ENCODE data around the genes CDC42BPB and LBHD2.

DNA sequence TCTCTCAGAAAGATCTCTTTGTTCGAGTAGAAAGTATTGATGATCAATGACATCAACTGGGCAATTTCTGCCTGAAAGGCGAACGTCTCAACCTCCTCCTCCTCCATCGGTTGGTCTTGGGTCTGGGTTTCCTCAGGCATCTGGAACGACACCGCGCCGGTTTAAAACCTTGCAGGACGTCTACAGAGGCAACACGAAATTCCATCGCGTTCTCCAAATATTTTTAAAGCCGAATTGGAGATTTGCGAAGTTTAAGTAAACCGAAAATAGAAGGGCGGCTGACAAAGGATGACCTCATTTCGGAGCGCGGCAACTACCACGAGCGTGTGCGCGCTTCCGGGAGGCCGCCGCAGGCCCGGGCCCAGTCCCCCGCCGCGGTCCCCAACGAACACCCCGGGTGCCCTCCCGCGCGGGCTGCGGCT lies 594 bp downstream of the HSP90AA1 start:
- PRO-cap, 6 experiments, result peak in 6 of 6 experiments; most common plus-strand start position 364 of the sequence (in 6); most common minus-strand start position 225 of the sequence (in 3)
- RAMPAGE, long total RNA, 2 experiments, result no peak in any of the 2 experiments
- RRBS, result 2% methylated on average over 10 of the region's 36 CpGs

- PRO-cap, 6 experiments, result peak in 5 of 6 experiments; most common plus-strand start chr14:102235196 (in 1); most common minus-strand start chr14:102235221 (in 3)
- RAMPAGE, long total RNA, 2 experiments, result no peak in any of the 2 experiments
- RRBS, result 14% methylated on average over 3 of the region's 27 CpGs
Observed at GRCh38 chr14:102235113-102235852, 69.7 kb downstream of the MOK start.

DNA sequence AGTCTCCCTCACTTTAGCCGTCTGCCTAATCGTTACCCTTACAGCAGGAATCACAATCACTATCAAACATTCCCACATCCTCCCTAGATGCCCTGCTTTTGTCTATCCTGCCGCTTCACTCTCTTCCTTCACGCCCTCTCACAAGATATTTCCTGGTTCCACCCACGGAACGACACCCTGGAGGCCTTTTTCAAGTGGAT lies 58.9 kb downstream of the MOK start:
- PRO-cap, 6 experiments, result no peak in any of the 6 experiments
- RAMPAGE, long total RNA, 2 experiments, result no peak in any of the 2 experiments
- RRBS, result no CpG with 5 or more reads among the region's 6 CpGs

DNA sequence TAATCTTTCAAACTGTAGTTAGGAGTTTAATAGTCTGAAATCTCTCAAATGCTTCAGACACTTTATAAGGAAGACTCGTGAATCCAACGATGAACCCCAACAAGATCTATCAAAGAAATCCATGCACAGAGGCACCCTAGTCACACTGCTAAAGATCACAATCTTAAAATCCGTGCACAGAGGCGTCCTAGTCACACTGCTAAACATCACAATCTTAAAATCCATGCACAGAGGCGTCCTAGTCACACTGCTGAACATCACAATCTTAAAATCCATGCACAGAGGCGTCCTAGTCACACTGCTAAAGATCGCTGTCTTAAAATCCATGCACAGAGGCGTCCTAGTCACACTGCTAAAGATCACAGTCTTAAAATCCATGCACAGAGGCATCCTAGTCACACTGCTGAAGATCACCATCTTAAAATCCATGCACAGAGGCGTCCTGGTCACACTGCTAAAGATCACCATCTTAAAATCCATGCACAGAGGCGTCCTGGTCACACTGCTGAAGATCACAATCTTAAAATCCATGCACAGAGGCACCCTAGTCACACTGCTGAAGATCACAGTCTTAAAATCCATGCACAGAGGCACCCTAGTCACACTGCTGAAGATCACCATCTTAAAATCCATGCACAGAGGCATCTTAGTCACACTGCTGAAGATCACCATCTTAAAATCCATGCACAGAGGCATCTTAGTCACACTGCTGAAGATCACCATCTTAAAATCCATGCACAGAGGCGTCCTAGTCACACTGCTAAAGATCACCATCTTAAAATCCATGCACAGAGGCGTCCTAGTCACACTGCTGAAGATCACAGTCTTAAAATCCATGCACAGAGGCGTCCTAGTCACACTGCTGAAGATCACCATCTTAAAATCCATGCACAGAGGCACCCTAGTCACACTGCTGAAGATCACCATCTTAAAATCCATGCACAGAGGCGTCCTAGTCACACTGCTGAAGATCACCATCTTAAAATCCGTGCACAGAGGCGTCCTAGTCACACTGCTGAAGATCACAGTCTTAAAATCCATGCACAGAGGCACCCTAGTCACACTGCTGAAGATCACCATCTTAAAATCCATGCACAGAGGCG lies 16.6 kb downstream of the TECPR2 start:
- PRO-cap, 6 experiments, result no peak in any of the 6 experiments
- RAMPAGE, long total RNA, 2 experiments, result no peak in any of the 2 experiments
- RRBS, result no CpG with 5 or more reads among the region's 17 CpGs

GRCh38 chr14:102498239-102499024 lies 11.1 kb downstream of the ANKRD9 start:
- PRO-cap, 6 experiments, result no peak in any of the 6 experiments
- RAMPAGE, long total RNA, 2 experiments, result no peak in any of the 2 experiments
- RRBS, result 69% methylated on average over 5 of the region's 35 CpGs

- PRO-cap, 6 experiments, result no peak in any of the 6 experiments
- RAMPAGE, long total RNA, 2 experiments, result no peak in any of the 2 experiments
- RRBS, result no CpG with 5 or more reads among the region's 23 CpGs
Observed at GRCh38 chr14:102523712-102524185, 14.2 kb upstream of the ANKRD9 start.

- PRO-cap, 6 experiments, result no peak in any of the 6 experiments
- RAMPAGE, long total RNA, 2 experiments, result no peak in any of the 2 experiments
- RRBS, result no CpG with 5 or more reads among the region's 9 CpGs
Observed at GRCh38 chr14:102574860-102575268, 17.6 kb upstream of the RCOR1 start.

GRCh38 chr14:102616765-102617102 lies 24.3 kb downstream of the RCOR1 start:
- PRO-cap, 6 experiments, result no peak in any of the 6 experiments
- RAMPAGE, long total RNA, 2 experiments, result no peak in any of the 2 experiments
- RRBS, result no CpG with 5 or more reads among the region's 3 CpGs

DNA sequence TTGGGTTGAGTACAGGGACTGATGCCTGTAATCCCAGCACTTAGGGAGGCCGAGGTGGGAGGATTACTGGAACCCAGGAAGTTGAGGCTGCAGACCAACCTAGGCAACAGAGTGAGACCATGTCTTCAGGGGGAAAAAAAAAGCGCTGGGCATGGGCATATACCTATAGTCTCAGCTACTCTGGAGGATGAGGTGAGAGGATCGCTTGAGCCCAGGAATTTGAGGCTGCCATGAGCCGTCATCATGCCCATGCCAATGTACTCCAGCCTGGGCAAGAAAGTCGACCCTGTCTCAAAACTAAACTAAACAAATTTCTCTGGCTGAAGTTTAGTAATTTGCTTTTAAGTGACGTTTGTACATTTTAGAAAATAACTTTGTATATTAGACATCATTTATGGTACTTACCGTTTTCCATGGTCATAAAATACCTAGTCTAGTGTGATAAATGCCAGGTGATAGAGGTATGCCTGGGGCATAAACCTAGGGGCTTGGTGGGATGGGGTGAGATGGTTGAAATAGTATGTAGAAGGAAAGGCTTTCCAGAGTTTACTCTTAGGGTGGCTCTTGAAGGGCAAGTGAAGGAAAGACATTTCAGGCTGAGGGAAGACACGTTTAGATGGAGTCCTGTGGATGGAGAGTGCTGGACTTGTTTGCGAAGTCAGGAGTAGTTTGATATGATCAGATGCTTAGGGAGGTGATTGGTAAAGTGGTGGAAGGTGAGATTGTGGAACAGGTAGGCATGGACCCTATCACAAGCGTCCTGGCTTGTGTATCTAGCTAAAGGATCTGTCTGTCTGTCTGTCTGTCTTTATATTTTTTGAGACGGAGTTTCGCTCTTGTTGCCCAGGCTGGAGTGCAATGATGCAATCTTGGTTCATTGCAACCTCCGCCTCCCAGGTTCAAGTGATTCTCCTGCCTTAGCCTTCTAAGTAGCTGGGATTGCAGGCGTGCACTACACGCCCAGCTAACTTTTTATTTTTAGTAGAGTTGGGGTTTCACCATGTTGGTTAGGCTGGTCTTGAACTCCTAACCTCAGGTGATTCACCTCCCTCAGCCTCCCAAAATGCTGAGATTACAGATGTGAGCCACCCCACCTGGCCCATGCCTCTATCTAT lies 26.2 kb downstream of the RCOR1 start:
- PRO-cap, 6 experiments, result no peak in any of the 6 experiments
- RAMPAGE, long total RNA, 2 experiments, result no peak in any of the 2 experiments
- RRBS, result no CpG with 5 or more reads among the region's 15 CpGs

- PRO-cap, 6 experiments, result no peak in any of the 6 experiments
- RAMPAGE, long total RNA, 2 experiments, result no peak in any of the 2 experiments
- RRBS, result no CpG with 5 or more reads among the region's 5 CpGs
Observed at GRCh38 chr14:102714150-102714750, 63.0 kb upstream of the TRAF3 start.

DNA sequence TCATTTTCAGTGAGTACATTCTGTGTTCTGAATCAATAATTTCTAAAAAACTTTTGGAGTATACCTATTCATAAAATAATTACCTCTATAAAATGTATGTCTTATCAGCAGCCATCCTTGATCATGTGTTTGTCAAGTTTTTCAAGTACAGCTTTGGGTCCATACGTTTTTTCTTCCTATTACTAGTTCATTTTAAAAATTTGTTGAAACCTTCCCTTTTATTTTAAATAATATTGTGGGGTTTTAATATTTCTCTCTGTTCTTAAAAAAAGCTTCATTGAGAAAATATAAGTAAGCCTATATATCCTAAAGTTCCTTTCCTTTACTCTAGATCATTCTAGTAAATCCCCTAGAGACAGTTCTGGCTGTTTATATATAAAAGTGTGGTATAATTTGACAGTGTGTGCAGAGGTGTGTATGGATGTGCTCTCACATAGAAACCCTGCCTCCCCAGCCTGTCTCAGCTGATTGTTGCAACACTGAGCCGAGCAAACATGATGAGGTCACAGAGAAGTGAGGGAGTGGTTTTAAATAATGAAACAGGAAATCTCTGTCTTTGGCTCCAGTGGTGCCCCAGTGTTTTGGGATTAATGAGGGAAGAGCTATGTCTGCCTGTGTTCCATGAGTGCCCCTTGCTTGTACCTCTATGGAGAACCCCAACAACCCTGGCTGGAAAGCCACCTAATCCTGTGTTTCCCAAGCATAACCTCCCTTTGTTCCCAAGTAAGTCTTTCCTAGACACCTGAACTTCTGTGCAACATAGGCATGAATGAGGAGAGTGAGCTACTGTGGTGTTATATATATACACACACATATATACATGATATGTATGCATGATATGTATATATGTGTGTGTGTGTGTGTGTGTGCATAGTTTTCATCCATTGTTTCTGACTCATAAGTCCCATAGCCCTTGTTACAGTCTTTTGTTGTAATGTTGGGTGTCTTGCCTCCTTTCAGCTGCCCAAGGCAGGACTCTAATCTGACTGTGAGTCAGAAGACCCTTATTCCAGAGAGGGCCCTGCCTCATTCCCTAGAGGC lies 17.8 kb downstream of the TRAF3 start:
- PRO-cap, 6 experiments, result peak in 2 of 6 experiments; most common plus-strand start position 576 of the sequence (in 2); most common minus-strand start position 443 of the sequence (in 1)
- RAMPAGE, long total RNA, 2 experiments, result no peak in any of the 2 experiments
- RRBS, result no CpG with 5 or more reads among the region's 2 CpGs

DNA sequence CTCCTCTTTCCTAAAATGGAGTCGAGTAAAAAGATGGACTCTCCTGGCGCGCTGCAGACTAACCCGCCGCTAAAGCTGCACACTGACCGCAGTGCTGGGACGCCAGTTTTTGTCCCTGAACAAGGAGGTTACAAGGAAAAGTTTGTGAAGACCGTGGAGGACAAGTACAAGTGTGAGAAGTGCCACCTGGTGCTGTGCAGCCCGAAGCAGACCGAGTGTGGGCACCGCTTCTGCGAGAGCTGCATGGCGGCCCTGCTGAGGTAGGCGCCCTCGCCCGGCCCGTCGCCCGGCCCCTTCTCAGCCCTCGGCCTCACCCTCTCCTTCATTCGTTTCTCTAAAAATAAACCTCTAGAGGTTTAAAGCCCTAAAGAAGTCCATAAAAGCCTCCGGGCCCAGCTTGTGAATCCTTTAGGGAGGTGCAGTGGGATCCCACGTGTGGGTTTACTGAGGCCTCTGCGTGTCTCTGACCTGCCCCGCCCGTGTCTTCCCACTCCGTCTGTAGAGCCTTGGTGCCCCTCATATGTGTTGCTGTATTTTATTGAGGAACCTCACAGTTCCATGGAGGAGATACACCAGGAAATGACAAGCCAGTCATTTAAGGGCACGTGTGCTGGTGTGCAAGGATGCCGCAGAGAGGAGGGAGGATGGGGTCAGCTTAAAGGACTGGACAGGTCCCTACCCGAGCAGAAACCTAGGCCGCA lies 52.1 kb upstream of the AMN start:
- PRO-cap, 6 experiments, result no peak in any of the 6 experiments
- RAMPAGE, long total RNA, 2 experiments, result no peak in any of the 2 experiments
- RRBS, result 50% methylated on average over 2 of the region's 31 CpGs

DNA sequence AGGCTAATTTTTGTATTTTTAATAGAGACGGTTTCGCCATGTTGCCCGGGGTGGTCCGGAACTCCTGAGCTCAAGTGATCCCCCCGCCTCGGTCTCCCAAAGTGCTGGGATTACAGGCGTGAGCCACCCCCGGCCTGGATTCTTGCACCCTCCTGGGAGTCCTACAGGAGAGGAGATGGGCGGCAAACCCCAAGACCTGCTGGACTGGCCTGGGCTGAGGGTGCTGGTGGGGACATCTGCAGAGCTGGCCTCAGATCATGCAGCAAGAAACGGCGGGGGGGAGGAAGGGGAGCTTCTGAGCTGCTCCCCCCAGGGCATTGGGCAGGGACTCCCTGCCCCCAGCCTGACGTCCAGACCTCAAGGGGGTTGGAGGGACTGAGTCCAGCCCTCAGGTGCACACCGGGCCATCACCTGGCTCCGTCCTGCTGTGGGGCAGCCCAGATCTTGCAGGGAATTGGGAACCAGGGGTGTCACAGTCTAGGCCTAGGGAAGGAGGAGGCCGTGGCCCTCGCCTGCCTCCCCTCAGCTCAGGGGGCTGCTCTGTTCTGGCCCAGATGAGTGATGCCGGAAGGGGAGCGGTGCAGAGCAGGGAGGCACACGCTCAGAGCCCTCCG lies 9.1 kb upstream of the AMN start:
- PRO-cap, 6 experiments, result no peak in any of the 6 experiments
- RAMPAGE, long total RNA, 2 experiments, result no peak in any of the 2 experiments
- RRBS, result no CpG with 5 or more reads among the region's 20 CpGs

DNA sequence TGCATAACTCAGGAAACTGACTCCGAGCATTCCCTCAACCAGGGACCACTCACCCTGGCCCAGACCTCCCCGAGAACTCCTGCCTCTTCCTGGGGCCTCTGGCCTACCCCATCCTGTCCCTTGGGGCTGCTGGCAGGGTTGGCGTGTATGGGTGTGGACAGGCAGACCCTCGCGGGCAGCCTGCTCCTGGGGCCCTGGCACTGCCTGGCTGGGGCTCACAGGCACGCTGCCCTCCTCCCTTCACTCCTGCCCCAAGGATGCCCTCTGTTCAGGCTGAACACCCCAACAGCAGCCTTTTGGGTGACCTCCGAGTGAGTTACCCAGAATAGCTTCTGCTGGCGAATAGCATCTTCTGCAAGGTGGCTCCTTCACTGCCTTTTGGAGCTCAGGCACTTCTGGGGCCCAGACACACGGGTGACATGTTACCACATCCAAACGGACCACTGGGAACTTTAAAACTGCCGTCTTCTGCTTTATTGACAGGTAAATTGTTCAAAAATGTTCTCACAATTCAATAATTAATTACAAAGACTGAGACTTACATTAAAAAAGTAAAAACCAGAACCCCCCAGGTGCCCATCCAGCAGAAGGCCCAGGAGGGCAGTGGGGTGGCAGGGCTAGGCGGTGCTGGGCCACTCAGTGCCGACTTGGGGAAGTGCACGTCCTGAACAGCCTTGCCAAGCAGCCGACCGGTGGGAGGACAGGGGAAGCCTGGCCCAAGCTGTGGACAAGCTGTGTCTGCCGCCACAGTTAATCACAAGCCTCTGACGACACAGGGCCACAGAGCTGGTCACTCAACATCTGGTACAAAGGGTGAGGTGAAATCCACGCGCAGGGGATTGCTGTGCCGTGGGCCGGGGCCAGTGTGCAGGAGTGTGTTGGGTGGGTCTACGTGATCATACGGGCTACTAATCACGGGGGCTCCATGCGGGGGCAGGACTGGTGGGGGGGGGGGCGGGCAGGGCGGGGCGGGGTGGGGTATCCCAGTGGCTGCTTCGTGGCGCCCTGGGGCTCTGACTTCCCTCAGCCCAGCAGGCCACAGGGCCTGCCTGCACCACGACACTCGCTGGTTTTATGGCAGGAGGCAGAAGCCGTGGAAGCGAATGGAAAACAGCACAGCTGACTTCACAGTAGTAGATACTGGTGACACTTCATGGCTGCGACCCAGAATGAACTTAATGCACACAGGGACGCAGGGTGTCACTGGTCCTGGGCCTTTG lies 9.9 kb downstream of the AMN start:
- PRO-cap, 6 experiments, result no peak in any of the 6 experiments
- RAMPAGE, long total RNA, 2 experiments, result no peak in any of the 2 experiments
- RRBS, result no CpG with 5 or more reads among the region's 37 CpGs

DNA sequence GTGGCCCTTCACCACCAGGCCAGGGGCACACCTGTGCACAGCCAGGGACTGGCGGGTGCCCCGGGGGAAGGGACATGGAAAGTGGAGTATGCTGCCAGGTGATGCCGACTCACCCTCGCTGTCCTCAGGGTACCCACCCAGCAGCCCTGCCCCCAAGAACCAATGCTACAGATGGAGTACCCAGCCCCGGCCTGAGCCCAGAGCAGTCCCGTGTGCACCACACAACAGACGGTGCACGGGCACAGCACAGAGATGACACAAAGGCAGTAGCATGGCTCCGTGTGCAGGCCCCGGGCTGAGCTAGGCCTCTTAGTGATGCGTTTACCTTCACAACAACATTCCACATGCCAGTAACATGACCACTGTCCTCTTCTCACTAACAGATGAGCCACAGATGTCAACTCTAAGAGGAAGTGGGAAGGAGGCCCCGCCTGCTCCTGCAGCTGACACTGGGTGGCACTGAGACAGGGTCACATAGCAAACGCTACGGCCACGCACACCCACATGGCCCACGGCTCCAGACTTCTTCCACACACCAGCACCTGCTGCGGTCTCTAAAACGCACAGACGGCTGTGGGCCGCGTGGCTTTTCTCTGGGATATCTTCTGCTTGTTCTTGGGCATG lies 26.5 kb downstream of the AMN start:
- PRO-cap, 6 experiments, result no peak in any of the 6 experiments
- RAMPAGE, long total RNA, 2 experiments, result no peak in any of the 2 experiments
- RRBS, result 100% methylated on average over 2 of the region's 21 CpGs

- PRO-cap, 6 experiments, result no peak in any of the 6 experiments
- RAMPAGE, long total RNA, 2 experiments, result no peak in any of the 2 experiments
- RRBS, result 12% methylated on average over 2 of the region's 13 CpGs
Observed at GRCh38 chr14:103004099-103004610, 53.2 kb downstream of the CDC42BPB start.

GRCh38 chr14:103014414-103015344 lies 42.7 kb downstream of the CDC42BPB start:
- PRO-cap, 6 experiments, result no peak in any of the 6 experiments
- RAMPAGE, long total RNA, 2 experiments, result no peak in any of the 2 experiments
- RRBS, result 0% methylated on average over 1 of the region's 12 CpGs

GRCh38 chr14:103056891-103058066 lies at the start of gene CDC42BPB:
CDC42BPB (minus strand) TSS chr14:103057549.
- PRO-cap, 6 experiments, result peak in 6 of 6 experiments; most common plus-strand start chr14:103057841 (in 6); most common minus-strand start chr14:103057720 (in 4)
- RAMPAGE, long total RNA, 2 experiments, result no peak in any of the 2 experiments
- RRBS, result 2% methylated on average over 82 of the region's 176 CpGs

DNA sequence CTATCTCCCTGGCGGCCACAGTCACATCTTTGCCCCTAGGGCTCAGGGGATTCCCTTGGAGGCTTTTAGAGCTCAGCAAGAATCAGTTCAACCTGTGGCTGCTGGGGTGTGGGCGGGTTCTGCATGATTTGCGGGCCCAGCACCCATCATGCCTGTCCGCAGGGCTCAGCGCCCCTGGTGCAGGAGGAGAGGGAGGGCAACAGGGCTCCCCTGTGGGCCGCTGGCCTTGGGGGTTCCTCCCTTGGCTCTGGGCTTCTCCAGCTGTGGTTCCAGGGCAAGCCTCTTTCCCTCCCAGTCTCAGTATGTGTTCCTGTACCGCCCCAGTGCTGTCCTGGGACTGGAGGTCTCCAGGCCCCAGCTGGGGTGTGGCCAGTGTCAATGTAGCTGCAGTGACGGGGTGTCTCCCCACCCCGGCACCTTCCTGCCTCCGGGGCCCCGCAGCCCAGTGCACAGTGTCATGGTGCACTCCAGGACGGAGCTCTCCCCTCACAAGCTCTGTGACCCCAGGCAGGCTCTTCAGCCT lies 10.0 kb upstream of the LBHD2 start:
- PRO-cap, 6 experiments, result no peak in any of the 6 experiments
- RAMPAGE, long total RNA, 2 experiments, result no peak in any of the 2 experiments
- RRBS, result no CpG with 5 or more reads among the region's 12 CpGs

GRCh38 chr14:103083942-103084551 lies at the start of gene LBHD2:
LBHD2 (plus strand) TSS chr14:103084210.
- PRO-cap, 6 experiments, result no peak in any of the 6 experiments
- RAMPAGE, long total RNA, 2 experiments, result no peak in any of the 2 experiments
- RRBS, result 10% methylated on average over 39 of the region's 57 CpGs

Measured in heart left ventricle (tissue), 7 donors.